ENCODE measurements around a stretch of chr14.

DNA sequence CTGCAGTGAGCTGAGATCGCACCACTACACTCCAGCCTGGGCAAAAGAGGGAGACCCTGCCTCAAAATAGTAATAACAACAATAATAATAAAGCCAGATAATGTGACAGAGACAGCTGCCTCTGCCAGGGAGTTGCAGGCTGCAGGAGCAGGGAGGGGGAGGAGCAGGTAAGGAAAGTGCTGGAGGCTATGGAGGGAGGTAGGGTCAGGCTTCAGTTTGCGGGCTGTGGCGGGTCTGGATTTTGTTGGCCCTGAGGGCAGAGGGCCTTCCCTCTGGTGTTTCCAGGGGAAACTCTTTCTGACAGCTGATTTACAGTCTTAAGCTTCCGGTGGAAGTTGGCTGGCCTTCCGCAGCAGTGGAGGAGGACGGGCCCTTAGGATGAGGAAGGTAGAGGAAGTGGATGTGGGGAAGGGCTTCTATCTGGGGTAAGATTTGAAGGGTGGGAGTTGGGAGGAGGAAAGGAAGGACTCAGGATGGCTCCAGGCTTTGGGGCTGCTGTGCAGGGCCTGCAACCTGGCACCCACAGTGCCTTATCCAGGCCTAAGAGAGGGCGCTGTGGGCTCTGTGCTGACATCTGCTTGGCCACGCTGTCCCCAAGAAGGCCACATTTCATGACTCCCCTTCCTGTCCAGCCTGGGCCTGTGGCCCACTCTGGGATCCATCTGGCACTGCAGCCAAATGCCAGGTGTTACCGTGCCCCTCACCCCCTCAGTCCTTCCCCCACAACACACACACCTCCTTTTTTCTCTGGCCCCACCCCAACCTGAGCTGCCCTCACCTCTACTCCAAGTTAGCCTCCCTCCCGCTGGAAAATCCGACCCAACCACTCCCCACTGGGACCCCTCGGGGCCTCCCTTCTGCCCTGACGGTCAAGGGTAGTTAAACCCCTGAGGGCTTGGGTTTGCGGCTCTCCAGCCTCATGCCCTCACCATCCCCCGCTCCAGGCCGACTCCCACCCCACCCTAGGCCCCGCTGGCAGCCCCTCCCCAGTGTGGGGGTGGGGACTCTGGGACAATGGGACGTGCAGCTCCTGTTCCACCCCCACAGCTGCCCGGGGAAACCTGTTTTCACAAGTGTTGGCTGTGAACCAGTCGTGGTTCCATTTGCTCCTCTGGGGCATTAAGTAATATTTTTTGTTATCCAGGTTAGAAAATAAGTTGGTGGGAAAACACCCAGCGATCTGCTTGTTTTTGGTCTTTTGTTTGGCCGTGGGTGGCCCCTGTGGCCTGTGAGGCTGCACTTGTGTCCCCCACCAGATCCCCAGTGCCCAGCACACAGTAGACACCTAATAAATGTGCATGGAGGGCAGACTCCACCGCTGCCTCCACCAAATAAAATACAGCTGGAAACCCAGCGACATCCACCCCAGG lies 7.8 kb upstream of the PPP1R13B start:
- PRO-cap: no peak
- RAMPAGE, long total RNA: no peak

DNA sequence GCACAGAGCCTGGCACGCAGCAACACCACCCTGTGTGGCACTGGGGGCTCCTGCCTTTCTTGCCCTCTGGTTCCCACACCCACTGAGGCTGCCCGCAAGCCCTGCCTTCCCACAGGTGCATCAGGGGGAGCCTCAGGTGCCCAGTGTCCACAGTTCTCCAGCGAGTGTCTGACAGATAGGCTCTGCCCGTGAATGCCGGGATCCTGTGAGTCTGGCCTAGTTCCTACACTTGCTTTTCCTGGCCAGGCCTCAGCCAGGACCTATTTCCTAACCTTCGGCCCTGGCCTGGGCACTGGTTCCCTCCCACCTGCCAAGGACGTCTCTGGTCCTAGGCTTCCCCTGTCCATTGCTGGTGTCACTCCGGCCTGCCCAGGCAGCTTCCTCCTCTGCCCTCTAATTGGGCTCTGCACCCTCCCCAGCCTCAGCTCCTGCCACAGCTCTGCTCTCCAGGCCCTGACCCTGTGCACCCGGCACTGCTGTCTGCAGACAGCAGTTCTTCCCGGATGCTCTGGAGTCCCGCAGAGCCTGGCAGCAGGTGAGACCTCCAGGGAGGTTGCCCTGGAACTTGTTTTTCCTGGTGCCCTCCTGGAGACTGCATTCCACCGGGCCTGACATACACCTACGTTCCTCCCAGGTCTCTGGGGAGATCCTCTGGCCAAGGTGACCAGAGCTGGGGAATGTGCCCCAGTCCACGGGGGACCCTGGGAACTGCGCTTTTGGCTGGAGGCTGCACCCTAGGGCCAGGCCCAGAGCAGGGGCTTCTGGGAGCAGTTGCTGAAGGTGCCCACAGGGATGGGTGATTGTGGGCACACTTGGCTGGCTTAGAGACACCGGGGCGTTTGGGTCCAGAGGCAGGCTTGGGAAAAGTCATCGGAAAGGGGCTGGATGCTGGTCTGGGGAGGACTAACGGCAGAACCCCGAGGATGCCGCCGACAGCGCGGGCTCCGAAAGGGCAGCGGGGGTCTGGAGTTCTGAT lies 29.9 kb downstream of the ATP5MJ start:
- PRO-cap: no peak
- RAMPAGE, long total RNA: no peak

DNA sequence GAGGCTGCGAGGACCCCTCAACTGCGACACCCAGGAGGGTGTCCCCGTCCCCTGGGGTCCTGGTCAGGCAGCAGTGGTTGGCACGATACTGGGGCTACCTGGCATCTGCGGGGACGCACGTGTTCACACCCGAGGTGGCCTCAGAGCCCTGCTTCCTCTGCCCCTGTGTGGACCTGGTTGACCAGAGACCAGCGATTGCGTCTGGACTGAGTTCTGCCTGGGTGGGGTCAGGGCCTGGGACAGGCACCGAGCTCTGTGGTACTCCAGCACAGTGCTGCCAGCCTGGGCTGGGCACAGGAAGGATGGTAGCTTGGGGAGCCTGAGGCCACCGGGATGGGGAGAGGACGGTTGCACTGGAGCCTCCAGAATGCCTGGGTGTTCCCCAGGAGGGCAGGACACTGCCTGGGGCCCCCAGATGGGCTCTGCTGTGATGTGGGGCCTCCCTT lies 768 bp downstream of the ASPG start:
- PRO-cap: no peak
- RAMPAGE, long total RNA: no peak

DNA sequence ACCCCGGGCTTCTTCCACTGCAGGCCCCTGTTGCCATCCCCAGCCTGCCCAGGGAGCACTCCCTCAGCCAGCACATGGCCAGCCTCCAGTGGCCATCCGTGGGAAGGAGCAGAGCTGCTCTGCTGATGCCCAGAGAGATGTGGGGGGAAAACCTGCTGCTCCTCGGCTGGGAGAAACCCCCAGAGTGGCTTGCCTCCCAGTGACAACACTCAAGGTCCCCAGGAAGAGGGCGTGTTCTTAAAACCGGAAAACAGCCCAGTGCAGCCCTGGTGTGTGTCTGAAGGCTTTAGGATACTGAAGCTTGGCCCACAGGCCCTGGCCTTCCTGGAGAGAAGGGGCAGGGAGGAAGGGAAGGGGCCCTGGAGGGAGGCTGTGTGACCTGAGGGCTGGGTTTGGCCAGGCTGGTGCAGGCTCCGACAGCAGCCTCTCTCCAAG lies 190.3 kb upstream of the C14orf180 start:
- PRO-cap: no peak
- RAMPAGE, long total RNA: no peak

GRCh38 chr14:104577022-104577400 lies 2.6 kb upstream of the C14orf180 start:
- PRO-cap: no peak
- RAMPAGE, long total RNA: no peak

GRCh38 chr14:104580224-104580515 lies 606 bp downstream of the C14orf180 start:
- PRO-cap: no peak
- RAMPAGE, long total RNA: no peak

DNA sequence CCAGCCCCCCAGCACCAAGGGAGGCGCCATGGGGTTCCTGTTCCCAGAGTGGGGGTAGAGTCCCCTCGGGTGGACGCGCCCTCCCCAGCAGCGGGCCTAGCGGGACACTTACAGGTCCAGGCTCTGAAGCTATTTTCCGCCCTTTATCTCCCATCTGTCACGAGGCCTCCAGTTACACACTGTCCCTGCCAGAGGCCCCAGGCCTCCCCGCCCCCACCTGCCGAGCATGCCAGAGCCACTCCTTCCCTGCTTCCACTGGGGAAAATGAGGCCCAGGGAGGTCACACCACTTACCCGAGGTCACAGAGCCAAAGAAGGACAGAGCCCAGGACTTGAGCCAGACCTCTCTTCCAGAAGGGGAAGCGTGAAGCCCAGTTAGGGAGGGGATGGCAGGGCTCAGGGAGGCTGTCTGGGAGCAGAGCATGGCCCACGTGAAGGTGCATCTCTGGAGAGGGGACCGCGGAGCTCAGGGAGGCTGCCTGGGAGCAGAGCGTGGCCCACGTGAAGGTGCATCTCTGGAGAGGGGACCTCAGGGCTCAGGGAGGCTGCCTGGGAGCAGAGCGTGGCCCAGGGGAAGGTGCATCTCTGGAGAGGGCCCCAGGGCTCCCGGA lies 3.2 kb downstream of the C14orf180 start:
- PRO-cap: no peak
- RAMPAGE, long total RNA: no peak

DNA sequence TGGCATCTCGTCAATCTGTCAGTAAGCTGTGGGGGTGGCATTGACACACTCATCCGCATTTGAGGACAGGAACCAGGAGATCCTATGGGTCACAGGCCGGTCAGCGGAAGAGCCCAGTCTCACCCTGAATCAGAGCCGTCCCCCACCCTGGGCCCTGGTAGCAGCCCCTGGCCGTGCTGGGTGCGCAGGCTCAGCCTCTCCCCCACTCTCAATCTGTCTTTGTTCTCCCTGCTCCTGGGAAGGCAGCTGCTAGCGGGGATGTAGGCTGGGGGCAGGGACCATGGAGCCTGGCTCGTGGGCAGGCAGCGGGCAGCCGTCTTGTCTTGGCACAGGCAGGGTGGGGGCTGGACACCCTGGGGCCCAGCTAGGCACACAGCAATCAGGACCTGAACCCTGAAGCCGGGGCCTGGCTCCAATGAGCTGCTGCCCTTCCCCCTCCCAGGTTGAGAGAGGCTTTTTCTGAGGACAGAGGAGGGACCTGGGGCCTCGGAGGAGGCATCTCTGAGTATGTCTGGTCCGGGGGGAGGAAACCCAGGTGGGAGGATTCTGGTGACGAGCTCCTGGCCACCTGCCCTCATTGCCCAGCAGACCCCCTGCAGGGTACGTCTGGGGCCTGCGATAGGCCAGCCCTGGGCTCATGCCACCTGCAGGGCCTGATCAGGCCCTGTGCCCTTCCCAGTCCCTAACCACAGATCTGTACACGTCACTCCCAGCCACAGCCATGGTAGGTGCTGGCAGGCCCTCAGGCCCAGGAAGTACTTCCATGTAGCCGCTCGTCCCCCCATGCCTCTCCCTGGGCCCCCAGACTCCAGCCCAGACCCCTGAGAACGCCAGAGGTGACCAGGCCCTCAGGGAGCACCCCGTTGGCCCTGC lies 5.4 kb downstream of the INF2 start:
- PRO-cap: no peak
- RAMPAGE, long total RNA: no peak

- PRO-cap: no peak
- RAMPAGE, long total RNA: no peak
These were observed 6.4 kb upstream of the ADSS1 start for GRCh38 chr14:104717716-104718023.

- PRO-cap: no peak
- RAMPAGE, long total RNA: no peak
These were observed 745 bp downstream of the SIVA1 start for GRCh38 chr14:104753384-104754399.

GRCh38 chr14:104774403-104775101 lies 21.0 kb downstream of the AKT1 start:
- PRO-cap: no peak
- RAMPAGE, long total RNA: no peak

DNA sequence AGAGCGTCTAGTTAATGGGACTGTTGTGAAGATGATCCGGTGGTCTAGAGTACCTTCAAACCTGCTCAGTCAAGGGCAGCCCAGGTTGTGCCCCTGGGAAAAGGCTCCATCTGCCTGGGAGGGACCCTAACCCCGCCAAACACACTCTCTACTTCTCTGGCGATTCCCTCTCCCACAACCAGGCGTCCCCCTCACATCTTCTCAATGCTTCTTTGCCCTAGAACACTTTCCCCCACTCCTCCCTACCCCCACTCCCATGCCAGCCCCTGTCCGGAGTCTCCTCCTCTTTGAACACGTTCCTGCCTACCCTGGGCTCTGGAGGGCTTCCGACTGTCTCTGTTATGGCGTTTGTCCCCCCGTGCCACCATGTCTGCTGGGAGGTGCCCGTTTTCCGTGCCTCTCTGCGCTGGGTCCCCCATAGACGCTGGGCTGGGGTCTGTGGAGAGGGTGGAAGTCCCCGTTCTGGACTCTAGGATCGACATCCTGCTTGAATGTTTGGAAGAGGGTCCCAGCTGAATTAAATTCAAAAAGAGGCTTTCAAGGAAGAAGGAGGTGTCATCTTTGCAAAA lies 1.3 kb upstream of the ZBTB42 start:
- PRO-cap: no peak
- RAMPAGE, long total RNA: no peak

- PRO-cap: no peak
- RAMPAGE, long total RNA: no peak
These were observed 21.6 kb upstream of the CEP170B start for GRCh38 chr14:104843277-104843968.

GRCh38 chr14:104932591-104933813 lies 8.3 kb downstream of the PLD4 start:
- PRO-cap: no peak
- RAMPAGE, long total RNA: no peak

DNA sequence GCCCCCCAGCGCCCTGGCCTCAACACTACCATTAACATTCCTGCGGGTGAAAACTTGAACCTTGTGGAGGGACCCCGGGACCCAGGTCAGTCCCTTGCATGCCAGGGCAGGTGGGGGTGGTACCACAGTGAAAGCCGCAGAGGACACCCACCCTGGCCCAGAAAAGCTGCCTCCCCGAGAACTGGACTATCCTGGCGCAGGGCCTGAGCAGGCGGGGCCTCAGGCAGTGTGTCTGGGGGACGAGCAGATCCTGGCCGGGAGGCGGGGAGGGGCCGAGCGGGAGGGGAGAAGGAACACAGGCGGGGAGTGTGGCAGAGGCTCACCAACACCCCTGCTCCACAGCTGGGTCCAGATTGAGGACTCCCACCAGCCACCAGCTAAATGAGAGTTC lies 10.0 kb downstream of the AHNAK2 start:
- PRO-cap: no peak
- RAMPAGE, long total RNA: no peak

DNA sequence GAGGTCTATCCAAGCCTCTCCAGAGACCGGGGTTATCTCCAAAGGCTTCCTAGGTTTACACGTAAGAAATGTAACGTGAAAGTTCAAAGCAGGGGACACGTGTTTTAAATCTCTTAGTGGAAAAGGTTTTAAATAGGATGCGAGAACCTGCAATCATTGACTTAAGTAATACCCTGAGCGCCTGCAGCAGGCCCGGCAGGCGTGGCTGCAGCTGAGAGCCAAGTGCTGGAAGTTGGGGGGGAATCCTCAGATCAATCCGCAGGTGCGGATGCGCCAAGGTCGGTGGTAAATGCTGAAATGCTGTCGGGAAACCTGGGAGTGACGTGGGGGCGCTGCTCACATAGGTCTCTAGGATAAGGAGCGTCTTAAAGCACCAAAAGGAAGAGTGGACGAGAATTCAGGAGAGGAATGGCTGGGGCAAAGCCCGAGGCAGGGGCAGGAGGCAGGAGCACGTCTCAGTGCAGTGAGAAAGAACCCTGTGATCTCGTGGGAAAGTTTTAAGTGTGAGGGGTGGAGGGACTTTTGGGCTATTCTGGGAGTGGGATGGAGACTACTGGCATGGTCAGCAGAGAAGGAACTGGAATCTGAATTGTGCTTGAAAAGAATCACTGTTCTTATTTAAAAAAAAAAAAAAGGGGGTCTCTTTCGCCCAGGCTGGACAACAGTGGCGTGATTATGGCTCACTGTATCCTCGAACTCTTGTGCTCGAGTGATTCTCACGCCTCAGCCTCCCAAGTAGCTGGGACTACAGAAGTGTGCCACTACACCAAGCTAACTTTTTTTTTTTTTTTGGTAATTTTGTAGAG lies 898 bp upstream of the CDCA4 start:
- PRO-cap: unidirectional peak, plus-strand start at position 249 of the sequence
- RAMPAGE, long total RNA: no peak

- PRO-cap: no peak
- RAMPAGE, long total RNA: no peak
These were observed 13.6 kb downstream of the GPR132 start for GRCh38 chr14:105051471-105052120.

DNA sequence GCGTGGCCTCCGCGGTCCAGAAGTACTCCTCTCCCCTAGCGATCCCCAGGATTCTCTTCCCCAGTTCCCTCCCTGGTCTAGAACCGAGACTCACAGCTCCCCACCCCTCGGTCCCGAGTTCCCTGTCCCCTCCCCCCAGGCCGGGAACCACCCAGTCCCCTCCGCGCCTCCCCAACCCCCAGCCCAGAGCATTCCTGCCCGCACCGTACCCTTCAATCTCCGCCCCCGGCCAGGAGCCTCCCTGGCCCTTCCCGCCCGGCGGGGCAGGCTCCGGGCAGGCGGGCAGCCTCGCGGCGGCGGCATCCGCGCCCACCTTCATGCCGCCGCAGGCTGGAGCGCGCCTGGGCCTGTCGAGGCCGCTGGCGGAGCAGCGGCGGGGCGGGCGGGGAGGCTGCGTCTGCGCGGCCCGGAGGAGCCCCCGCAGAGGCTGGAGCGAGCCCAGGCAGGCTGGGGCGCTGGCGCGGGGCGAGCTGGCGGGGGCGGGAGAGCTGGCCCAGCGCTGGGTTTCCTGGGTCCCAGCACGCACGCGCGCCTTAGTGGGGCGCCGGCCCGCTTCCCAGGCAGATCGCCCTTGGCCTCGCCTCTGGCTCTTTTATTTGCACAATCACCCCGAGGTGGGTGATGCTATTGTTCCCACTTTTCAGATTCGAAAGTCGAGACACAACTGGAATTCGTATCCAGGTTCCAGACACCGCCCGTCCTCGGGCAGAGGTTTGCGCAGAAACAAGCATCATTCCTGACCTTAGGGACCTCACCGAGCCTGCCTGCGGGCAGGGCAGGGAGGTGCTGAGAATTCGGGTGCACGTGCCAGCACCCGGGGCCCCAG lies 22.3 kb upstream of the GPR132 start:
- PRO-cap: no peak
- RAMPAGE, long total RNA: no peak

GRCh38 chr14:105091216-105092130 lies 26.2 kb upstream of the GPR132 start:
- PRO-cap: no peak
- RAMPAGE, long total RNA: no peak

DNA sequence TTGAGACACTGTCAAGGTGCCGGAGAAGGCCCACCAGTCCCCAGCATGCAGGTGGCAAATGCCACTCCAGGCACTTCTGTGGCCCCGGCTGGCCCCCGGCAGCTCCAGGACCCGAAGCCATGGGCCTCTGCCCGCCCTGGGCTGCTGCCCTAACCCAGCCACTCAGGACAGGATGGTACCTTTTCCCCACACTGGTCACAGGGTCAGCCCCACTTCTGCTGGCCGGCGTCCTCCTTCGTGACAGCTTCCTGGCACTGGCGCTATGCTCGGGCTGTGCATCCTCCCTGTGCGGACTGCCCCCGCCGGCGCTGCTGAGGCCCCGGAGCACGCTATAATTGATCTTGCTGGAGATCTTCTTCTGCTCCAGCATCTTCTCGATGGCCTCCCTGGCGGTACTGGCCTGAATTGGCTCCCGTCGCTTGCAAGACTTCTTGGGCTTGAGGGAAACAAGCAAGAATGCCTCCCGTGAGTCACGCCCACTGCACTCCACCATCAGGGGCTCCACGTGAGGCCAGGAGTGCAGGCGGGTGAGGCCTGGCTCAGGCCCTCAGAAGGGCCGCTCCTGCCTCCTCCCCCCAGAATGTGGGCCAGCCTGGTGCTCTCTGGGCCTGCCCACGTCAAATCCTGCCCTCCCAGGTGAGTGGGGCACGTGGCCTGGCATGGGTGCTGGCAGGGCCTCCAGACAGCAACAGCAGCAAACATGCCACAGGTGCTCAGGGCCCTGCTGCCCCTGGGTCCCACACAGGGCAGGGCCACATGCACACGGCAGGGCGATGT lies 30.8 kb upstream of the BTBD6 start:
- PRO-cap: no peak
- RAMPAGE, long total RNA: no peak